ENCODE measurements around the genes NPIPB11, BOLA2, QPRT and INO80E.

- PRO-cap = no peak
- RAMPAGE, long total RNA, 2 experiments = start-site peak on the plus strand in 1 of 2 experiments, at chr16:28983827-28984293 at its widest, 9 reads per replicate
These were observed 1.2 kb upstream of the LAT start for GRCh38 chr16:28983636-28984132.

DNA sequence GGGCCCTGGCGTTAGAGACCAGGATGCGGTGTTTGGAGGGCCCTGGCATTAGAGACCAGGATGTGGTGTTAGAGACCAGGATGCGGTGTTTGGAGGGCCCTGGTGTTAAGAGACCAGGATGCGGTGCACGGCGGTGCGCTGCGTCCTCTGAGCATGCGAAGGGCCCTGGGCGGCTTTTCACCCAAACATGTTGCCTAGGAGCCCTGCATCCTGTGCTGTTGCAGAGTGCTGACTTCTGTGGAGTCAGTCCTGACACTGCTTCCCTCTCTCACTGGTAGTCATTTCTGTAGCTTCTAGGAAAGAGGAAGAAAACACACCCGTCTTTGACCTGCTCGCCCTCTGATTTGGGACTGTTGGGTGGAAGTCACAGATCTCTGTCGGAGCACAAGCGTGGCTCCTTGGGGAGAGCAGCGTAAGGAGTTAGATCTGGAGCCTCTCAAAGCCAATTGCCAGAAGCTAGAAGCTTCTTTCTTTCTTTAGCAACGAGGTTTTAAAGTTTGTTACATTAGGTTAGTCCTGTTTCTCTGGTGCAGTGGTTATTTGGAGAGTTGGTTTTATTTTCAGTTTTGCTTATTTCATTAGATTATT, 141.3 kb downstream of the LAT start:
- PRO-cap = no peak
- RAMPAGE, long total RNA, 2 experiments = no peak in any of the 2 experiments

- PRO-cap = no peak
- RAMPAGE, long total RNA, 2 experiments = no peak in any of the 2 experiments
These were observed 198.1 kb downstream of the LAT start for GRCh38 chr16:29183006-29183318.

- PRO-cap = no peak
- RAMPAGE, long total RNA, 2 experiments = no peak in any of the 2 experiments
These were observed 206.2 kb downstream of the NPIPB11 start for GRCh38 chr16:29200161-29200952.

DNA sequence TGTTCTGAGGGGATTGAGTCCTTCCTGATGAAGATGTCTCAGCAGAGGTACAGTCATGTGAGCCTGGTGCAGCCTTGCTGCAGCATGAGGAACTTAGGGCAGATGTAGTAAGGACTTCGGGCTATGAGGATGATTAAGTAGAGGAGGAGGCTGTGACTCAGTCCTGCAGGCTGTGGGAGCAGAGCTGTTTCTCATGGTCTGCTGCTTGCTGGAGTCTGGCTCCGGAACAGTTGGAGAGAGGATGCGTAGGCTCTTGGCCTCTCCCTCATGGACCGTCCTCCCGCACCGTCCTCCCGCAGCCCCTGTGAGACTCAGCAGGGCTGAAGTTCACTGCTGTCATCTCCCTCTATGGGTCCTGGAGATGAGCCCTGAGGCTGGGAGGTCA, 134.8 kb downstream of the NPIPB11 start:
- PRO-cap = no peak
- RAMPAGE, long total RNA, 2 experiments = no peak in any of the 2 experiments

- PRO-cap = no peak
- RAMPAGE, long total RNA, 2 experiments = no peak in any of the 2 experiments
These were observed at the start of gene NPIPB11 for GRCh38 chr16:29406626-29406995. Gene NPIPB11 (minus strand): TSS chr16:29406711.

DNA sequence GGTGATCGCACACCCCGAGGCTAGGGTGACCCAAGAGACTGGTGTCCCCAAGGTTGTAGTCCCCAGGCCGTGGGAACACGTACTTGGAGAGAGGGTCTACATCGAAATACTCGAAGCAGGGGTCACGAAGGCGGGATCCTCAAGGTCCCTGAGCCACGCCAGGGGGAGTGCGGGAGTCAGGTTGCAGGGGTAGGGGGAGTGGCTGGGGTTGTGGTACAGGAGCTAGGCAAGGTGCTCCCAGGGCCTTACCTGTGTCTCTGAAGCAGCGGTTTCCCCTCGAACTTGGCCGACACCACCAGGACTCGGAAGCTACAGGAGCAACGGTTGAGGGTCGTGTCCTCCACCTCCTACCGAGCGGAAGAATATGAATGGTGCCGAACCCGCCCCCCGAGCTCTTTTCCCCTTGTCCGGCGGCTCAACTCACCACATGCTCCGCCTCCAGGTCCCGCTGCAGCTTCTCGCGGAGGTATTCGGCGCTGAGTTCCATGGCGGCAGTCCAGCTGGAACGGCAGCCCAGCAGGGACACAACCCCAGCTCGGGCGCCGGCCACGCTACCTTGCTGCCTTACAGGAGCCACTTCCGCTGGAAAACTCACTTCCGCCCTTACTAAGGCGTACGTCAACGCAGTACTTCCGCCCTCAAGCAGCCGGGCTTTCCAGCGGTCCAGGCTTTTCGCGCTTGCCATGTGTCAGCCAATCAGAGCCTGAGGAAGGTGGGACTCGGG, at the start of gene BOLA2:
Gene BOLA2, minus strand, starts transcription at position 585 of the 724 bp plus-strand sequence.
- PRO-cap = no peak
- RAMPAGE, long total RNA, 2 experiments = start-site peak on the minus strand in 1 of 2 experiments, centred at position 575 of the sequence, 87 reads per replicate

DNA sequence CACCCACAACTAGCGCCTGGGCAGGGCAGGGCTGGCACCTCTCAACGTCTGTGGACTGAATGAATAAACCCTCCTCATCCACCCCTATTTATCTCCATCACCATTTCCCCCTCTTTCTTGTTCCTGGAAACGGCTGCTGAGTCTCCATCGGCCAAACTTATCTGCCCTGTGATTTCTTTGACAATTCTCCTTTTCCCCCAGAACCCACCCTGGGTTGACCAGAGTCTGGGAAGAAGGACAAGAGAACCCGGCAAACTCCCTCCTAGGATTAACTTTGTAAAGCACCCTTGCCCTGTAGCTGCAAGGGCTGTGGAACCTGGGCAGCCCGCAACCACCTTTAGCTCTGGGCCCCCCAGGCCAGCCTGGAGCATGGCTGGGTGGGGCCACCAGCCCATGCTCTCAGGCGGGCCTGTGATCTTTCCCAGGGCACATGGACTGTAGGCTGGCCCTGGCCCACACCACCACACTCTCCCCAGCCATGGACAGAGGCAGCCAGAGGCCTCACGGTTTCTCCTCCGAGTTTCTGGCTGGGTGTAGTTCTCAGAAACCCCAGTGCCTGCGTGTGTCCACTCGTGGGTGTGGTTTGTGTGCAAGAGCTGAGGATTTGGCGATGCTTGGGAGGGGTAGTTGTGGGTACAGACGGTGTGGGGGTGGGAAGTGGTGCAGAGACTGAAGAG, 2.5 kb downstream of the SPN start:
- PRO-cap = no peak
- RAMPAGE, long total RNA, 2 experiments = no peak in any of the 2 experiments

DNA sequence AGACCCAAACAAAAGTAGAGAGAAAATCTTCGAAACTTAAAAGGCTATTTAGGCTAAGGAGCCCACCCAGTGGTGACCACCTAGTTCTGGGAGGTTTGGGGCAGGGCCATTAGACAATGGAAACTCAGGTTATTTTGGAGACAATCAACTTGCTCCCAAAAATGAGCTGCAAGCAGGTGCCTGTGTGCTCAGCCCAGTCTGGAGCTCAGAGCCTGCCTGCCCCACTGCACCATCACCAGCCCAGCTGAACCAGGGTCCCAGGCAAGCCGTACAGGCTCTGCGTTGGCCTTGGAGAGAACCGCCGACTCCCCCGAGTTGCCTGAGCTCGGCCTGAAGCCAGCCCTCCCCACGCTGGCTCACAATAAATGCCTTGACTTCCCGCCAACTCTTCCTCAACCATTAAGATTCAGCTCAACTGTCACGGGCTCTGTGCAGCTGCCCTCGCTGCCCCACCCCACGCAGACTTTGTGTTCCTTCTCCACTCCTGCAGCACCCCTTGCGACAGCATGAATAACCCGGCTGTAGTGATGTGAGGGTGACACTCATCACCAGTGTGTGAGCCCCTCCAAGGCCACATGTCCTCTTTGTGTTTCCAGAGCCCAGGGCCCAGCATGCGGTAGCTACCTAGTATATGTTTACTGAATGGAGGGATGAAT, 4.9 kb upstream of the QPRT start:
- PRO-cap = no peak
- RAMPAGE, long total RNA, 2 experiments = no peak in any of the 2 experiments

DNA sequence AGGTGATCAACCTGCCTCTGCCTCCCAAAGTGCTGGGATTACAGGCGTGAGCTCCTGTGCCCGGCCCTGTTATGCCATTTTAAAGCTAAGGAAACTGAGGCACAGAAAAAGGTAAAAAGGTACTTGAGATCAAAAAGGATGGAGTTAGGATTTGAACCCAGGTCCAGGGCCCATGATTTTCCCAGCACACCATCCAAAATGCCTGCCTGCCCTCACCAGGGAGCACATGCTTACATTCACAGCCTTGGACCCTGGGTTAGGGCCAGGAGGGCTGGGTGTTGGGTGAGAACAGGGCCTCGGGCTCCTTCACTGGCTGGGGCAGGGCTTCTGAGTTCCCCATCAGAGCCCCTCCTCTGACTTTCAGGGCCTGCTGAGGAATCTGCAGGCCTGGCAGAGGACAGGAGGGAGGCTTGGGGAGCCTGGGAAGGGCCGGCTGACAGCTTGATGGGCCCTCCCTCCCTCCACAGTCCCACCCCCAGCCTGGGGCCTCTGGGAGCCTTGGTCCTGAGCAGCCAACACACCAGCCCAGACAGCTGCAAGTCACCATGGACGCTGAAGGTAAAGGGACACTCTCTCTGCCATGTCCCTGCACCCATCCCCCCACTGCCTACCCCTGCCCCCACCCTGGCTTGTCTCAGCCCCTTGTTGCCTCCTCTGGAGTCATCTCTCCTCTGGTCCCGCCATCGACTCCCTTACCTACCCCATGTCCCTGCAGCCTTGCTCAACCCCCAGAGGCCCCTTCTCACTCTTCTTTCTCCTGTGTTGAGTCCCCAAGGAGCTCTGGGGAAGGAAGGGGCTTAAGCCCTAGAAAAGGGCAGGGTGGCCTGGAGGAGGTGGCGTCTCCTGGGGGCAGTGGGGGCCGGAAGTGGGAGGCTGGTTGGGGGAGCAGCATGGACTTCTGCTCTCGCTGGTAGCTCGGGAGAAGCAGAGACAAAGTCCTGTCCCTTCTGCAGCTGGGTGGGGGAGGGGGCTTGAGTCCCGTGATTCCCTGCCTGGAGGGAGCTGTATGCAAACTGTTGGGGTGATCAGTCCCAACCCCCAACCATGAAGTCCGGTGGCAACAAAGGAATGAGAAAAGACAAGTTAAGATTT, at the start of gene QPRT:
Gene QPRT, plus strand, starts transcription at position 528 of the 1,092 bp plus-strand sequence.
- PRO-cap = no peak
- RAMPAGE, long total RNA, 2 experiments = no peak in any of the 2 experiments

DNA sequence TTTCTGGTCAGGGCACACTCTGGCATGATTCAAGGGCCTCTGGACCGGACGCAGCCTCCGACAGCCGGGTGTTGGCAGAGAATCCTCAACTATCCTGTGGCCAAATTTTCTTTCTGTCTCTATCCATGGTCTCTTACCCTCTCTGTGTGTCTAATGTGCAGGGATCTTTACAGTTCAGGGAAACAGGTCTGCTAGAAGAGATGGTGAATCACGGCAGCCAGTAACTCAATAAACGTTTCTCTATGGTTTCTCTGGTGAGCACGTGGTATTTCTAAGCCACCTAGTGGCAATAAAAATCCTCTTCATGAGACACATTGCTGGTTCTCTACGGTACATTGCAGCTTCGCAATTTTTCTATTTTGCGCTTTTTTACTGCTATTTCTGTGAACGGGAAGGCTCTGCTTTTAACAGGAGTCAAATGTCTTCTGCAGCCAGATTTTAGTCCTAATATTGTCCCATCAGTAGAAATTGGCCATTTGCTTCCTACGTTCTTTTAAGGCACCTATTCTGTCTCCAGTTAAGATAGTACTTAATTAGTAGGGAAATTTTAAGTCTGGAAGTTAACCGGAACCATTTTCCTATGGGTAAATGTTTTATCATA, 31.4 kb downstream of the QPRT start:
- PRO-cap = no peak
- RAMPAGE, long total RNA, 2 experiments = no peak in any of the 2 experiments

DNA sequence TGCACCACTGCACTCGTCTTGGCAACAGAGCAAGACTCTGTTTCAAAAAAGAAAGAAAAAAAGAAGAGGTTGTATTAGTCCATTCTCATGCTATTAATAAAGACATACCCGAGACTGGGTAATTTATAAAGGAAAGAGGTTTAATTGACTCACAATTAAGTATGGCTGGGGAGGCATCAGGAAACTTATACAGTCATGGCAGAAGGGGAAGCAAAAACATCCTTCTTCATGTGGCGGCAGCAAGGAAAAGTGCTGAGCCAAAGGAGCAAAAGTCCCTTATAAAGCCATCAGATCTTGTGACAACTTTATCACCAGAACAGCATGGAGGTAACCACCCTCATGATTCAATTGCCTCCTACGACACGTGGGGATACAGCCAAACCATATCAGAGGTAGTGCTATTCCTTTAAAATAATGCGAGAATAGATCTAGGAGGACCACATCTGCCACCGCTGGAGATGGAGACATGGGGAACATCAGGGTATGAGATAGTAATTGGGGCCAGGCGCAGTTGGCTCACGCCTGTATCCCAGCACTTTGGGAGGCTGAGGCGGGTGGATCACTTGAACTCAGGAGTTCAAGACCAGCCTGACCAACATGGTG, 9.0 kb downstream of the C16orf54 start:
- PRO-cap = no peak
- RAMPAGE, long total RNA, 2 experiments = no peak in any of the 2 experiments

GRCh38 chr16:29748783-29749211, 3.0 kb upstream of the C16orf54 start:
- PRO-cap = no peak
- RAMPAGE, long total RNA, 2 experiments = no peak in any of the 2 experiments

- PRO-cap = bidirectional peak, plus-strand start at chr16:29808114, minus-strand start at chr16:29807924
- RAMPAGE, long total RNA, 2 experiments = no peak in any of the 2 experiments
These were observed 1.6 kb downstream of the MAZ start for GRCh38 chr16:29807990-29808188.

- PRO-cap = no peak
- RAMPAGE, long total RNA, 2 experiments = no peak in any of the 2 experiments
These were observed 3.9 kb downstream of the MVP start for GRCh38 chr16:29824152-29824473.

DNA sequence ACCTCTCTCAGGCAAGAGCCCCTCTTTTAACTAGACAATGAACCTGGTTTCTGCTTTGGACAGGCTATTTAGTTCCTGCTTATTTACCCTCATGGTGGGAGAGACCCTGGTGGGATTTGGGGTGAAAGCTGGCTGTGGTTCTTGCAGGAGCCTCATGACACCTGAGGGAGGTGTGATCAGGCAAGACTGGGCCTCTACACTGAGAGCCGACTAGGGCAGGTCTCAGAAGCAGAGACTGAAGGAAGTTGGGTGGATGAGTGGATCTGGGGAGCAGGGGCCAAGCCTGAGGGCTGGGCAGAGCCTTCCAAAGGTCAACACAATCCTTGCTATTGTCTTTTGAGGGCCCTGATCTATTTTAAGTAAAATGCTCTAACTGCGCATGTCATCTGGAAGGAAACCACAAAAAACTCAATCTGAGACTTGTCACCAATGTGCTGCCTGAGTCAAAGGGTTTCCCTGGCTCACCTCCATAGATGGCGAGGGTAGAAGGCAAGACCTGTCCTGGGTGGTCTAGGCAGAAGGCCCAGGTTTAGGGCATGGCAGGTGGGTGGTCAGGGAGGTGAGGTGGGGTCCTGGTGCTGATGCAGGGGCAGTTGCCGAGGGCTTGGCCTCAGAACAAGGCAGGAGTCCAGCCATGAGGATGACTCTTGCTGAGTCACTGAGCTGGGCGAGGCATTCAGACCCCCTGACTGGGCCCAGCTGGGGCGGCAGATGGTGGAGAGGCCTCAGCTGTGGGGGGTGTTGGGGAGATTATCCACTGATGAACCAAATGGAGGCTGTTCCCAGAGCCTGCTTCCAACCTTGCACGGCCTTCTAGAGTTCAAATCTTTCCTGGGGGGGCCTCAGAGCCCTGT, 5.0 kb downstream of the MVP start:
- PRO-cap = no peak
- RAMPAGE, long total RNA, 2 experiments = no peak in any of the 2 experiments

DNA sequence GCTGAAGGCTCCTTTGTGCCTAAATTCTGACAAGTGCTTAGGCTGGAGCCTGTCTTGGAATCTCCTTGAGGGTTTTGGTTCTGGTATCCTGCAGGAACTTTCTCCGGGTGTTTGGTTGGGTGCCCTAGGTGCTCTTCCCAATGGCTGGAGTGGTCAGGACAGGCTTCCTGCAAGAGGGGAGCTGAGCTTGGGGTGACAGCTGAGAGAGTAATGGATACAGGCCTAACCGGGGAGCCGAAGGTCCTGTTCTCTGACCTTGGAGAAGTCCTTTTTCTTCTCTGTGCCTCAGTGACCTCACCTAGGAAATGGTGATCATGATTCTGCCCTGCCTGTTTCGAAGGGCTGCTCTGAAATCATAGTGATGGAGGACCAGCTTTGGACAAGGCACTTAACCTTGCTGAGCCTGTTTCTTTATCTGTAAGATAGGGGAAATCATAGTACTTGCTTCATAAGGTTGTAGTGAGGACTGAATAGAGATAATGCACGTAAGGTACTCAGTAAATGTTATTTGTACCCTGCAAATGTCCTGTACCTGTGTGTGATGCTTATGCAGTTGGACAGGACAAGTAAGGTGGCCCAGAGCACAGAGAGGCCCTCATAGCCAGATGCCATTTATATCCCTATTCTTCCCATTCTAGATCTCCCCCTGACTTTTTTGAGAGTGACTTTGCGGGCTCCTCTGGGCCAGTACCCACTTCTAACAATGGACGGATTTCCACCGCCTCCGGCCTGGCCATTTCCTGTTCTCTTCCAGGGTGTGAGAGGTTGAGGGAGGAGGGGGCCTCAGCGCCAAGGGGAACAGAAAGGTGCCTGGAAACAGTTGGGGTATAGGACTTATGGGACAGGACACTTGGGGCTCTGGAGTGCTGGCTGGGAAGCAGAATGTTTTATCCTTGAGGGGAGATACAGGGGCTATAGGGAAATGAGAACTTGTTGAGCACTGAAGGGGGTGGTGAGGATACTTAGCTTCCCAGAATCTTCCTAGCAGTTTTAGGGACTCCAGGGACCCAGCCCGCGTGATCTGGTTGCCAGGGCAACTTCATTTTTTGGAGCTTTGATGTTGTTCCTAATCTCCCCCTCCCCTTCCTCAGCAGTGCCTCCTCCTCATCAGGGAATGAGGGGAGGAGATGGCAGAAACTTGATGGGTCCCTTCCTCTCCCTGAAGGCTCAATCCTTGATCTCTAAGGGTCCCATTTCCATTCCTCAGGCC, 3.3 kb downstream of the TAOK2 start:
- PRO-cap = no peak
- RAMPAGE, long total RNA, 2 experiments = no peak in any of the 2 experiments

DNA sequence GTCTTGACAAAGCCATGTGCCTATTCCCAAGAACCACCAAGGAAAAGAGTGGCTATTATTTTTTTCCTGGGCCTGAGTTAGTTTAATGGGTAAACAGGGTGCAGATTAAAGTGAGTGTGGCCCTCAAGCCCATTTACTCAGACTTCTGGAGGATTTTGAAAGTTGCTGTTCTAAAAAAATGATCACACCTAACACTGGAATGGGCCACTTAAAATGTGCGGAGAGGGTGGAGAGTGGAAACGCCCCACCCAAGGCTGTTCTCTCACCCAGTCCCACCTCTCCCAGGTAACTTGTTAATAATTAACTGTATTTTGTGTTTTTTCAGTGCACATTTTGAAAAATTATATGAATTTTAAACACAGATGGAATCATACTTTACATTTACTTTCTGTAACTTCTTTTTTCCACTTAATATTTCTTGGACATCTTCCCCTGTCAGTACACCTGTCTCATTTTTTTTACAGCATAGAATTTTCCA, 5.4 kb downstream of the HIRIP3 start:
- PRO-cap = no peak
- RAMPAGE, long total RNA, 2 experiments = no peak in any of the 2 experiments

GRCh38 chr16:29995537-29996438, at the start of gene INO80E:
Gene INO80E (plus strand): TSS chr16:29996241.
- PRO-cap = bidirectional peak, plus-strand start at chr16:29995690, minus-strand start at chr16:29995608; bidirectional peak, plus-strand start at chr16:29996220, minus-strand start at chr16:29996072
- RAMPAGE, long total RNA, 2 experiments = start-site peak on the plus strand in 2 of 2 experiments, at chr16:29996206-29996252 at its widest, 228 to 240 reads per replicate; start-site peak on the minus strand in 2 of 2 experiments, at chr16:29995610-29996143 at its widest, 21 to 141 reads per replicate

DNA sequence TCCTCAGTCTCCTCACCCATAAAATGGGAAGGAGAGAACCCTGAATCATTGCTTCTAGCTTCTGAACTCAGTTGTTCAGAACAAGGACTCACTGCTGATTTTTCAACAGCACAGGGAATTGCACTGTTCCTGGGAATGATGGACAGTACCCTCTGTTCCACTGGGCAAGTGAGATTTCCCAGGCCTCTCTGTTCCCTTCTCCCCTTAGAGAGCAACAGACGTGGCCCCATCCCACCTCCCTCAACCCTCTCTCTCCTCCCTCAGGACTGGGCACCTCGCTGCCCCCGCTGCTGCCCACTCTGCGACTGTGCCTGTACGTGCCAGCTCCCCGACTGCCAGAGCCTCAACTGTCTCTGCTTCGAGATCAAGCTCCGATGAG, 2.1 kb upstream of the ALDOA start:
- PRO-cap = no peak
- RAMPAGE, long total RNA, 2 experiments = no peak in any of the 2 experiments